Left cardiac atrium (tissue), 1 donor: ENCODE results near the genes TMEM242 and ZDHHC14.

- PRO-cap: no peak
Measured at GRCh38 chr6:156792587-156793245, 15.5 kb downstream of the ARID1B start.

DNA sequence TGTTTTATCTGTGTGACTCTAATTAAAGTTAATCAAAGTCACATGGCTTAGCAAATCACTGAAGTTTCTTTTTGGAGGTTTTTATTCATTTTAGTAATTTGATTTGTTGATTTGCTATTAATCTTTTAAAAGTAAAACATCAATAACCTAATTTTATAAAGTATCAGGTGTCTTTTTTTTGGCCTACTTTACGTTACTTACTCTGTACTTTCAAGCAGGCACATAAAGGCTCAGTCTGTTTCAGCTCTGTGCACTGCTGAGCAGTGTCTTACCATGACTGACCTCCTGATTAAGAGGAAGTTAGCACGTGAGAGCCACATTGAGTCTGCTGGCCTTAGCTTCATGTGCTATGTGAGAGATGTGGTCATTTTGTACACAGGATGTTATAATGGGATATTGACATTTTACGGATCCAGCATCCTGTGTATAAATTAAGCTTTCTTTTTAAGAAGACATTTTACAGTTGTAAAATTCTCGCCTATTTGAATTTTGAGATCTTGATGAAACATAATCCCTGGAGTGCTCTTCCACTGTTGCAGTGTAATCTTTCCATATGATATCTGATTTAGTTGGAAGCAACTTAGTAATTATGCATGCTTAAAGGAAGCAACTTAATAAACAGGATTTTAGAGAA, 31.9 kb downstream of the ARID1B start:
- PRO-cap: no peak

- PRO-cap: no peak
Measured at GRCh38 chr6:156932986-156934031, 156.1 kb downstream of the ARID1B start.

- PRO-cap: no peak
Measured at GRCh38 chr6:156953207-156954118, 176.3 kb downstream of the ARID1B start.

DNA sequence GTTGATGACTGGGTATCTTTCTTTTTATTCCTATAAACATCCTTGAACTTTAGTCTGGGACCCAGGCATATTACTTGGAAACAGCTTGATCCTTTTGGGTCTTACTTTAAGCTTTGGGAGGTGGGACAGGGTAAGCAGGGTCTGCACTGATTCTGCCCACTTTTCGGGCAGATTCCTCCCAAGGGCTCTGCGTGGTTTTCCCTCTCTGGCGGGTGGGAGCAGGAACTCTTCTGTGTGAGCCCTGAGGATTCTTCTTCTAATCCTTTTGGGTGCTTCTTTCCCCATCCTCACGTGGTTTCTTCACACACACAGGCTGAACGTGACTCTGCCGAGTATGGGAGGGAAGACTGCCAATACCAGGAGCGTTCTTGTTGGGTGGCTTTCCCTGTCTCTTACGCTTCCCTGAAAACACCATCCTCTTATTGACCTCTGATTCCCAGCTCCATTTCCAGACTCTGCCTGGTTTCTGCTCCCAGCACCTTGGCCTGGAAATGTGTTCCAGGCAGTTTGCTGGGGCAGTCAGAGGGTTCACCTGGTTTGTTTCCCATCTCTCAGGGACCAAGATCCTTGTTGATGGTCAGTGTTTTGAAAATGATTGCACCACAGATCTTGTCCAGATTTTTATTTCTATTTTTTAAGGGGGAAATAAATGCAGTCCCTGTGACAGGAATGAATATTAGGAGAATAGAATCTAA, 200.7 kb downstream of the ARID1B start:
- PRO-cap: no peak

- PRO-cap: no peak
Measured at GRCh38 chr6:157054479-157055035, 268.8 kb downstream of the TMEM242 start.

DNA sequence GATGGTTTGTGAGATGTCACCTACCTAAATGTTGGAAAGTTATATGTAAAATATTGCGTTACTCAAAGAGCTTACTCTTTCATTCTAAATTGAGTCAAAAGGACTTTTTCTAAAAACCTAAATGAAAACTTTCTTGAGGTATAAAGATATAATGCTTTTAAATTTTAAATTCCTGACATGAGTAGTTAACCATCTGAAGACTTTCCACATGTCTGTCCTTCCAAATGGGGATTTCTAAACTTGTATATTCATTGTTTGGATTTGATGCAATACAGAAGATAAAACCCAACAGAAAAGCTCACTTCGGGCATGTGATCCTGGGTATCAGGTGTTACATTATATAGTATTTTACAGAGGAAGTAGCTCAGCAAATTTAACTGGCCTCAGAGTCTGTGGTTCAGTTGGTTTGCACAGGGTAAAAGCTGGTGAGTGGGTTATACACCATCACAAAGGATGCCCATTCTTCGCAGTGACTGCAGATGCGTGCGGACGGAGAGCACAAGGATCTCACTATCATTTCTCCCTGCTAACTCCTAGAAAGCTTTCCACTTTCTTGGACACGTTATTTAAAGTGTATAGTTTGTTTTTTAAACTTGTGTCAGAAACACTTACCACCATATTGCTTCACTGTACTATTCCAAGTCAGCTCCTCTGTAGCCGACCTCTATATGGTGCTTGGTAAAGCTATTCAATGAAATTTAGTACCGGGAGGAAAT, 236.7 kb downstream of the TMEM242 start:
- PRO-cap: no peak

GRCh38 chr6:157144272-157145087, 178.8 kb downstream of the TMEM242 start:
- PRO-cap: no peak

DNA sequence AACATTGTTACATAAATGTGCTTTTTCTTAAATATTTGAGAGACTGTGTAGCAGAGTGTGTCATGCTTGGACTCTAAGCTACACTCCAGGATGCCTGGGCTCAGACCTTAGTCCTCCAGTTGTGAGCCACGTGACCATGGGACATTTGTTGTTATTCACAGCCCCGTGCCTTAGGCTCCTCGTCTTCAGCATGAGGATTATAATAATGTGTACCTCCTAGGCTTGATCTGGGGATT, 177.8 kb downstream of the TMEM242 start:
- PRO-cap: no peak

GRCh38 chr6:157148204-157149354, 174.7 kb downstream of the TMEM242 start:
- PRO-cap: no peak

- PRO-cap: no peak
Measured at GRCh38 chr6:157219920-157220119, 103.5 kb downstream of the TMEM242 start.

- PRO-cap: no peak
Measured at GRCh38 chr6:157240331-157241086, 82.8 kb downstream of the TMEM242 start.

DNA sequence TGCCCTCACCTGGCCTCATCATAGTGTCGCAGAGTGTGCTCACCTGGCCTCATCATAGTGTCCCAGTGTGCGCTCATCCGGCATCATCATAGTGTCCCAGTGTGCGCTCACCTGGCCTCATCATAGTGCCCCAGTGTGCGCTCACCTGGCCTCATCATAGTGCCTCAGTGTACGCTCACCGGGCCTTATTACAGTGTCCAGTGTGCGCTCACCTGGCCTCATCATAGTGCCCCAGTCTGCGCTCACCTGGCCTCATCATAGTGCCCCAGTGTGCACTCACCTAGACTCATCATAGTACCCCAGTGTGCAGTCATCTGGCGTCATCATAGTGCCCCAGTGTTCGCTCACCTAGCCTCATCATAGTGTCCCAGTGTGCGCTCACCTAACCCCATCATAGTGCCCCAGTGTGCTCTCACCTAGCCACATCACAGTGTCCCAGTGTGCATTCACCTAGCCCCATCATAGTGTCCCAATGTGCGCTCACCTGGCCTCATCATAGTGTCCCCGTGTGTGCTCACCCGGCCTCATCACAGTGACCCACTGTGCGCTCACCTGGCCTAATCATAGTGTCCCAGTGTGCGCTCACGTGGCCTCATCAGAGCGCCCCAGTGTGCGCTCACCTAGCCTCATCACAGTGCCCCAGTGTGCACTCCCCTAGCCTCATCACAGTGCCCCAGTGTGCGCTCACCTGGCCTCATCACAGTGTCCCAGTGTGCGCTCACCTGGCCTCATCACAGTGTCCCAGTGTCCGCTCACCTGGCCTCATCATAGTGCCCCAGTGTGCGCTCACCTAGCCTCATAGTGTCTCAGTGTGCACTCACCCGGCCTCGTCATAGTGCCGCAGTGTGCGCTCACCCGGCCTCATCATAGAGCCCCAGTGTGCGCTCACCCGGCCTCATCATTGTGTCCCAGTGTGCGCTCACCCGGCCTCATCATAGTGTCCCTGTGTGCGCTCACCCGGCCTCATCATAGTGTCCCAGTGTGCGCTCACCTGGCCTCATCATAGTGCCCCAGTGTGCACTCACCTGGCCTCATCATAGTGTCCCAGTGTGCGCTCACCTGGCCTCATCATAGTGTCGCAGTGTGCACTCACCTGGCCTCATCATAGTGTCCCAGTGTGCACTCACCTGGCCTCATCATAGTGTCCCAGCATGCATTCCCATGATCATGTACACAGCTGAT, 9.7 kb downstream of the TMEM242 start:
- PRO-cap: no peak

GRCh38 chr6:157322811-157323967, at the start of gene TMEM242:
TMEM242 (minus strand) TSS chr6:157323519.
- PRO-cap: bidirectional peak, plus-strand start at chr6:157323270, minus-strand start at chr6:157323193; bidirectional peak, plus-strand start at chr6:157323634, minus-strand start at chr6:157323514

DNA sequence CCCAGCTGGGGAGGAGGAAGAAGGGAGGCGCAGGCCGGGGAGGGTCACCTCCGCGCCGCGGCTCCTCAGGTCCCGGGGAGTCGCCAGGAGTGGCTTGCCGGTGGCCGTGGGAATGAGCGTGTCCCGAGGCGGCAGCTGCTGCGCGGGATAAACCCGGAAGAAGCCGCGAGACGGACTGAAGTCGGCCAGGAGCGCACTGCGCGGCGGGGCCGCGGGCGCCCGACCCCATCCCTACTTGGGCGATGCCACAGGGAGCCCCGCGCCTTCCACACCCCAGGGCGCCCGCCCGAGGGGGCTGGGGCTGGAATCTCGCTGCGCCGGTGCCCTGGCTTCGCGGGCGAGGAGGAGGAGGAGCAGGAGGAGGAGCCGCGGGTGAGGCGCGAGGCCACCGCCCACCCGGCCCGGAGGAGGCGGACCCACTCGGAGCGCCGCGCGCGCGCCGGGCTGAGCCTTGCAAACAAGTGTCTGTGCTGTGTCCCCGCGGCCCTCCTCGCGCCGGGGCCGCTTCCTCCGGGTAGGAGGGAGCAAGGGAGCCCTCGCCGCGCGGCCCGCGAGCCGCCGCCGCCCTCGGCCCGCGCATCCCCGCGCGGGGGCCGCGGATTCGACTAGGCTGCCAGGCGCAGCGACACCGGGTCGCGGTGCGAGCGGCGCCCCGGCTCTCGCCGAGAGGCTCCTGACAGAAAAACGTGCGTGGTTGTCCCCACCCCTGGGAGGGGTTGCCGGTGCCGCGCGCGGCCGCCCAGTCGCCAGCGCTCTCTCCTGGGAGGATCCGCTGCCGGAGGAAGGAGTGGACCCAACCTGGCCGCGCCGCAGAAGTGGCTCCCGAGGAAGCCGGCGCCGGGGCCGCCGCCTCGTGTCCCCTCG, at the start of gene ZDHHC14:
TSS of gene ZDHHC14 (plus strand) at position 447 of the 864 bp plus-strand sequence.
- PRO-cap: bidirectional peak, plus-strand start at position 456 of the sequence, minus-strand start at position 345 of the sequence; bidirectional peak, plus-strand start at position 742 of the sequence, minus-strand start at position 669 of the sequence

GRCh38 chr6:157429319-157430000, 48.5 kb downstream of the ZDHHC14 start:
- PRO-cap: no peak

GRCh38 chr6:157579761-157580154, 198.8 kb downstream of the ZDHHC14 start:
- PRO-cap: no peak

- PRO-cap: no peak
Measured at GRCh38 chr6:157758218-157759191, 64.5 kb upstream of the SNX9 start.

GRCh38 chr6:157863318-157864376, 40.6 kb downstream of the SNX9 start:
- PRO-cap: no peak

DNA sequence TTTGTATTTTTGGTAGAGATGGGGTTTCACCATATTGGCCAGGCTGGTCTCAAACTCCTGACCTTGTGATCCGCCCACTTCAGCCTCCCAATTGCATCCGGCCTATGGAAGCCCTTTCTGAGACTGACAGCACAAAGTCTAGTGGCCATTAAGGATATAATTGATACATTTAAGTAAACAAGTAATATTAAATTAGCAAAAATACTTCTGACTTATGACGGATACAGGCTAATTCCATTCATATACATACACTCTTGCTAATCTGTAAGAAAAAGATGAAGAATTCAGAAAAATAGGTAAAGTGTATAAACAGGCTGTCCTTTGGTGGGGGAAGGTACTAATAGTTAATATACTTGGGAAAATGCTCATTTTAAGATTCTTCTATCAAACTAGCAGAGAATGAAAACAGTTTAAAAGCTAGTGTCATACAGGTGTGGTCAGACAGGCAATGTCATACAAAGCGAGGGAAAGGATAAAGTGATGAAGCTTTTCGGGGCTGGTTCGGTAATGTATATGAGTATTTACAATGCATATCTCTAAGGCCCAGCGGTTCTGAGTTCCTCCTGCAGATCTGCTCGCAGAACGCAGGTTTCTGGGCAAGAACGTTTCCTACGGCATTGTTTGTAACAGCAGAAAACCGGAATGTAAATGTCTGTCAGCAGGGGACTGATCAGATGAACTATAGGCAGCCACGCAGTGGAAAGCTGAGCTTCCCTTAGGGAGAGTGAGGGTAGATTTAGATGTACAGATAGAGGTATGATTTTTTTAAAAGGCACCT, 55.7 kb downstream of the SNX9 start:
- PRO-cap: no peak